Measurements from ENCODE around the gene DAP.

DNA sequence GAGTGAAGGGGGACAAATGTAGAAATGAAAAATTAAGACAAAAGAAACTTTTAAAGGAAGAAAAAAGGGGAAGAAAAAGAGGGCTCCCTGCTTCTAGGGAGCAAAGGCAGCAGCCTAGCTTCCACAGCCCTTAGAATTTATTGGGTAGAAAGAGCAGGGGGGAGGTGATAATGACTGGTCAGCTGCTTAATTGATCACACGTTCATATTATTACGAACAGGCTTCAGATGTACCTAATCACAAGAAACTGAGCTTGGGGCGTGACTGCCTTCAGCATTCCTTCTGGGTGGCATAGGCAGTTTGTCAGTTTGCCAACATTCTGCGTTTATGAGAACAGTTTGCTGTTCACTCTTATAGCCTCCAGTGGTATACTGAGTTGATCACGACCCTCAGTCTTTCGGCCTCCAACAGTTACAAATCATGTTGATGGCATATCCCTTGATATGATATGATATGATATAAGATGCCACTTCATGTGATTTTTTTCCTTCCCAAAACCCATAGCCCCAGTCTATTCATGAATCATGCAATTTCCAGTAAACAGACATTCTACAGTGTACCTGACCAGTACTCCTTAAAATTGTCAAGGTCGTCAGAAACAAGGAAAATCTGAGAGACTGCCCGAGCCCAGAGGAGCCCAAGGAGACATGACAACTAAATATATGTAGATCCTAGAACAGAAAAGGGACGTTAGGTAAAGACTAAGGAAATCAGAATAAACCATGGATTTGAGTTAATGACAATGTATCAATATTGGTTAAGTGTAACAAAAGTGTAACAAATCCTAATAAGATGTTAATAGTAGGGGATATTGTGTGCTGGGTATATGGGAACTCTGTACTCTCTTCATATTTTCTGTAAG lies 13.3 kb downstream of the MARCHF6 start:
- PRO-cap = no peak
- RAMPAGE, long total RNA = no peak

DNA sequence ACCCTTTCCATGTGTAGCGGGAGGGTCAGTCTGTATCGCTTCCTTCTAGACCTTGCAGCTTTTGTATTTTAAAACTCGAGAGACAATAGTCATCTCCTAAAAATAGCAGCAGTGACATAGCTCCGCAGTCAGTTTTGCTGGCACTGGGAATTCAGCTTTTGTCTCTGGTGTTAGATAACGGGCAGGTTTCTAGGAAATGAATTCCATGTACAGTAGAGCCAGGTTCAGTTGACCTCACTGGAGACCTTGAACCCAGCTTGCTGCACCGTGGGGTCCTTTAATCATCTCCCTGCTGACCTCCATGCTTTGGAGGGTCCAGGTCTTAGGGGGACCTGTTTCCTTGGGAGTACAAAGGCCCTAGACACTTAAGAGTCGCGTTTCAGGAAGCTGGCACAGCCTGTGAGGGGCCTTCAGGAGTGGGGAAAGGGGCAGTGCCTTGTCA lies 13.8 kb downstream of the ANKRD33B start:
- PRO-cap = no peak
- RAMPAGE, long total RNA = no peak

DNA sequence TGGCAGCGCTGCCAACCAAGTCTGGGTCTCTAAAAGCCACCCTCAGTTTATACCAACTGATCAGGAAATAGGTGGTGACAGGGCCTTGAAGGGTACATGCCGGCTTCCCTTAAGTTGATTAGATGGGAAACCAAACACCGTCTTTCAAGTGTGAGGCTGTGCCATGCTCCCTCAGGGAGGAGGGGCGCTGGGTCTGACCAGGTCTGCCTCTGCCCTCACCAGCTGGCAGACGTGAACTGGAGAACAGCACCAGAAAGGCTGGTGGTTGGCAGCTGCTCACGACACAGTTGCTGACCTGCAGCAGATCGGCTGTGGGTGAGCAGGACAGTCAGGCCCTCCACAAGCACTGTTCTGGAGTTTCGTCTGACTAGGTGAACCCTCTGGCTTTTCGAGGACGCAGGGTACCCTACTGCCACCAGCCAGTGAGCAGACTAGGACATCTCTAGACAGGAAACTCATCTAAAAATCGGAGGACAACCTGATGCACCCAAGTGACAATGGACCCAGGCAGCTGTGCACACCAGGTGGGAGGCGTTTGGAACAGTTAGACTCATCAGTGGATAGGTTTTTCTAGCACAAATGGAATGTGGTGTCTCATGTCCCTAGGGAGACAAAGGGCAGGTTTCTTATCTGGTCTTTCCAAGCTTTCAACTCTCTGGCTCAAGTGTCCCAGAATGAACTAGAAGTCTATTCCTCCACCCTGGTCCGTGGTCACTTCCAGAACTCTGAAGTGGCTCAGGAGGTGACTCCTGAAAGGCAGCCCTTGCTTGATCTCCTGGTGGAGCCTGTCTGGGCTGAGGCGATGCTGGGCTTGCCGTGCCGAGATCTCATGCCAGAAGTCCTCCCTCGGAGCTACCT lies 81.2 kb downstream of the DAP start:
- PRO-cap = no peak
- RAMPAGE, long total RNA = no peak

- PRO-cap = no peak
- RAMPAGE, long total RNA = no peak
Observed at GRCh38 chr5:10702203-10702596, 58.8 kb downstream of the DAP start.

DNA sequence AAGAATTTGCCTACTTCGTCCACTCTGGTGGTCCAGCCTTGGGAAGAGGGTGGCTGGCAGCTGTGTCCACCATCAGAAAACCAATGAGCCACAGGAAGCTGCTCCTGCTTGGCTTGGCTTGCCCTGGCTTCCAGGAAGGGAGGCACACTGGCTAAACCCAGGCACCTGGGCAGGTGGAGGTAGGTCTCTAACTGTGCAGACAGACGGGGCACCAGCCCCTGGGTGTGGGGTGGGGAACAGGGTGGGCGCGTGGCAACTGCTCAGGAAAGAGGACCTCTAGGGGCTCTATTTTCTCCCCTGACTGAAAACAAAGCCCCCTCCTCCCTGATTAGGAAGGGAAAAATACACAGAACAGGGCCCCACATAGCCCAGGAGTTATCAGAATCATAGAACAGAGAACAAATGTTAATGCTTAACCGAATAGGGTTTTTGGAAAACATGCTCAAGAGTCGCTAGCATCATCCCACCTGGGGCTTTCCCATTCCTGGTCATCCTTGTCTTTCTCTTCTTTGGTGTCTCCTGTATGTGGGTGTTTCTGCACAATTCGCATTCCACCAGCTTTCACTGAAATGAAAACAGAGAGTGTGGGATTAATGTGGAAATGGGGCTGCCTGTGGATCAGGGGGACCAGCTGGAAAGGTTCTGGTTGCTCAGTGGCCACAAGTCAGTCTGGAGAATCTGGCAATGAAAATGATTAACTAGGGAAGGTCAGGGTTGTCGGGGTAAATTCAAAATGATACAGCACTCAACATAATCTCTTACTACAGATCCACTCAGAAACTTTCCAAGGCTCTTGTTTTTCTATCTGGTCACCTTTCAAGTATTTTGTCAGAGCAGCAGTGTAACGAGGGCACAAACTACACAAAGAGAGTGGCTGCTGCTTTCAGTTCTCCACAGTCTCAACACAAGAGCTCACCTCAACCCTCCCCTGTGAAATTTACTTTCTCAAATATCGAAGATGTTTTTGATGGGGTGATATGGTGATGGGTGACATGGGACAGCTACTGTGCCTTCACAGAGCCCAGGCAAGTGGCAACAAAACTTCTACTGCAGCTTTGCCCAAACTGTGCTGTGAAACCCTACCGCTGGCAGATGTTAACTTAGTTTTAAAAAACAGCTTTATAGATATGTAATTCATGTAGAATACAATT lies 13.0 kb downstream of the DAP start:
- PRO-cap = no peak
- RAMPAGE, long total RNA = no peak

- PRO-cap = bidirectional peak, plus-strand start at chr5:10760839, minus-strand start at chr5:10760777; bidirectional peak, plus-strand start at chr5:10761009, minus-strand start at chr5:10761042; bidirectional peak, plus-strand start at chr5:10761519, minus-strand start at chr5:10761342
- RAMPAGE, long total RNA = no peak
Observed at GRCh38 chr5:10760547-10761638, at the start of gene DAP. TSS of gene DAP (minus strand) at chr5:10761234.

DNA sequence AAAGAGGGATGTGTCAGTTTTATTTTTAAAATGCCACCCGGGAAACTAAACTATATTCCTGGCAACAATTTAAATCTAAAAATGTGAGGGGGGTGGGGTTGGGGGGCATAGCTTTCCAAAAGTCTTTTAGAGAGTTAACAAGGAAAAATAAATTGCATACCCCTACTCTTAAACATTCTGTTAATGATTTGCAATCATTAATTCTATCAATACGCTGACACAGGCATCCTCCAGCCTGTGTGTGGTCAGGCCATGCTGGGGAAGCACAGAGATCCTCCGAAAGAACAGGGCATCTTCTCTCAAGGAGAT lies 302.6 kb upstream of the DAP start:
- PRO-cap = no peak
- RAMPAGE, long total RNA = no peak

DNA sequence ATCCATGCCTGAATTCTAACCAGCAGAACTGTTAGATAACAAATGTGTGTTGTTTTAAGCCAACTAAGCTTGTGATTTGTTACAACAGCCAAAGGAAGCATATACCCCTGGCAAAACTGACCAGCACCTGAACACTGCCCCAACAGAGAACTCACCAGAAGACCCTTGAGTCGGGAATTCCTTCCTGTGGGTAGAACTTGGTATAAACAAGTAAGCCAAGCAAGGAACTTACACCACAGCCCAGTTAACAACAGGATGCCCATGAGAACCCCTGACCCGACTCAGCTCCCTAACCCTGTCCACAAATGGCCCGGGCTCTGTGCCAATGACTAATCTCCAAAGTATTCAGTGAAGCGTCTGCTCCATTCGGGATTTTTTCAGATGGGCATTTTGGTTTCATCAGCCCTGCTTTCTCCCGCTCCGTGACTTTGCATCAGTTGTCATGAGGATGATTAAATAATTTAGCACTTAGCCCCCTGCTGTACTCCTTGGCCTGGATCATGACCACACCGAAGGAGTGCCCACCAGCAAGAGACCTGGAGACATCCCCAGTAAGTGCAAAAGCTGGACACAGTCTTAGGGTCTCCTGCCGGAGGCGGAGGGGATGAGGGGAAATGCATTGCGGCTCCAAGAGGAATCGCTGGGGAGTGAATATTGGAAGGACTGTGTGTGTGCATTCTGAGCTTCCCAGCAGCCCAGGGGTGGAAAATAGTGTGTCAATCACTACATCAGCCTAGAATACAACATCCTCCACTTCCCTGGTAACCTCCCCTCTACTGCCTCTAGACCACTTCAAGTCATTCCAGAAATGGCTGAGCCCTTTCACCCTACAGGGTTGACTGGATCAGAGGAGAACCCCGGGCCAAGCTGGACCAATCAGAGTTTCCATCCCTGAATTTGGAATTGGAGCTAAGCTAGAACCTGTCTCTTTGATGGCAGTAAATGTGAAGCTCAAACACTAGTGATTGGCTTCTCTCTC lies 41.4 kb upstream of the DNAH5 start:
- PRO-cap = no peak
- RAMPAGE, long total RNA = no peak

DNA sequence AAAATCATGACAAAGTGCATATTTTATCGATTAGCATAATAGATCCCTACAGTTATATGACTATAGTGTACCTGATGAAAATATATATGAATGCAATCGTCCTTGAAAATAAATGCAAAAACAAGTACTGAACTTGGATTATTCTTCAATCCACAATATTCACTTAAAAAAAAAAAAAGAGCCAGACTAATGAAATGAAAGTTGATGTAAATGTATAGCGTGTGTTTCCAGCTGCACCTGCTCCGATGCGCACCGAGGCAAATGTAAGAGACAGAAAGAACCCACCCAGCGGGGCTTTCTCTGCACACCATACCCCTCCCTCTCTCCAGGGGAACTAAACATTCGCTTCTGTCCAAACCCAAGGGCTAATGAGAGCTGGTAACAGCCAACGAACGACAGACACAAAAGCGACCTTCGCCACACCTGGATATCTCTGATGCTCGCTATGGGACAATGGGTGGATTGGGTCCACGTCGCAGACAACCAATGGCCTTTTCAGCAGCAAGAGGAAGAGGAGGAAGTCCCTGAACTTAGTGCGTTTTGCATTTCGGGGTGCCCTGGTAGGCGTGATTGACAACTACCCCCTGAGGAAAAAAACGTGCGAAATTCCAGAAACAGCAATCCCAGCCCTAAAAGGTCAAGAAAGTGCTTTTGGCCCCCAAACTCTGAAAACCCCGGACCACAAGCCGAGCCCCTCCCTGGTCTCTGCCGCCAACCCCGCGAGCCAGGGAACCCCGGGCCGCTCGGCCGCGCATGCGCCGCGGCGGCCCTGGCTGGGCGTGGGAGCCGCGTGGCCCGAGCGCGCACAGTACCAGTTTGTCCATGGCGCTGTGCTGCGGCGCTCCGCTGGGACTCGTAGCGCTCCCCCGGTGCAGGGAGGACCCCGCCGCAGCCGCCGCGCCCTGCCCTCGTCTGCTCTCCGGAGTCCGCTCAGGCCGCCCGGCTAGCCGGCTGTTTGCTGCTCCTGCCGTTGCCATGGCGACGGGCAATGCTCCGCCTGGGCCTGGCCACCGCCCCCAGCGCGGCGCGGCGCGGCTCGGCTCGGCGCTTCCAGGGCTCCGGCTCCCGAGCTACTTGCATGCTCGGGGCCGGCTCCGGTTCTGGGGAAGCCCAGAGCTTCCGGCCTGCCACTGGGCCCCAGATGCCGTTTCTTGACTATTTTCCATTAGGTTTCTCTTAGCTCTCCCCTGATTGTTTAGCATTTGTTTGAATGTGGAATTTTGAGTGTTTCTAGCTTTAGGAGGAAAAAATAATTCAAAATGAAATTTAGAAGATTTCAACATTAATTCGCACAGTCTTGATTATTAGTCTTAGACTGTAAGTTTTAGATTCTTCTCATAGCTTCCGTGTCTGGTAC lies 66.8 kb upstream of the DNAH5 start:
- PRO-cap = bidirectional peak, plus-strand start at position 368 of the sequence, minus-strand start at position 262 of the sequence; bidirectional peak, plus-strand start at position 808 of the sequence, minus-strand start at position 914 of the sequence
- RAMPAGE, long total RNA = no peak

GRCh38 chr5:14146484-14147190 lies 3.5 kb downstream of the TRIO start:
- PRO-cap = no peak
- RAMPAGE, long total RNA = no peak

- PRO-cap = no peak
- RAMPAGE, long total RNA = no peak
Observed at GRCh38 chr5:14221289-14221785, 78.2 kb downstream of the TRIO start.

- PRO-cap = bidirectional peak, plus-strand start at chr5:14259075, minus-strand start at chr5:14259085
- RAMPAGE, long total RNA = no peak
Observed at GRCh38 chr5:14258559-14259309, 115.6 kb downstream of the TRIO start.

DNA sequence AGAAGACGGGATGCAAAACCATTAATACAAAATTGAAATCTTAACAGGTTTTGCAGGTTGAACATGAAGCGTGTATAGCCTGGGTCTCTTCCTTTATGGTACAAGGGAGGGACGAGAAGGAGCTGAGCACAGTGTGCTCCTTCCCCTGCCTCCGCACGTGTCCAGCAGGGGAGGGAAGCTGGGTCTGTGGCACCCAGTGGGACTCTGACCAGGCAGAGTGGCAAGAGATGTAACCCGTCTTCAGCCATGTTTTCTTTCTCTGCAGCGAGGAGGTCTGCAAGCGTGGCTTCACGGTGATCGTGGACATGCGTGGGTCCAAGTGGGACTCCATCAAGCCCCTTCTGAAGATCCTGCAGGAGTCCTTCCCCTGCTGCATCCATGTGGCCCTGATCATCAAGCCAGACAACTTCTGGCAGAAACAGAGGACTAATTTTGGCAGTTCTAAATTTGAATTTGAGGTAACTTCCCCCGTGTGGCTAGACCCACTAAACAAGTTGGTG lies 143.5 kb downstream of the TRIO start:
- PRO-cap = no peak
- RAMPAGE, long total RNA = no peak

- PRO-cap = no peak
- RAMPAGE, long total RNA = no peak
Observed at GRCh38 chr5:14296903-14297265, 153.7 kb downstream of the TRIO start.

- PRO-cap = no peak
- RAMPAGE, long total RNA = no peak
Observed at GRCh38 chr5:14316257-14316909, 173.2 kb downstream of the TRIO start.

- PRO-cap = no peak
- RAMPAGE, long total RNA = no peak
Observed at GRCh38 chr5:14452457-14453250, 128.9 kb upstream of the OTULINL start.

- PRO-cap = no peak
- RAMPAGE, long total RNA = no peak
Observed at GRCh38 chr5:14580739-14581349, 748 bp upstream of the OTULINL start.

DNA sequence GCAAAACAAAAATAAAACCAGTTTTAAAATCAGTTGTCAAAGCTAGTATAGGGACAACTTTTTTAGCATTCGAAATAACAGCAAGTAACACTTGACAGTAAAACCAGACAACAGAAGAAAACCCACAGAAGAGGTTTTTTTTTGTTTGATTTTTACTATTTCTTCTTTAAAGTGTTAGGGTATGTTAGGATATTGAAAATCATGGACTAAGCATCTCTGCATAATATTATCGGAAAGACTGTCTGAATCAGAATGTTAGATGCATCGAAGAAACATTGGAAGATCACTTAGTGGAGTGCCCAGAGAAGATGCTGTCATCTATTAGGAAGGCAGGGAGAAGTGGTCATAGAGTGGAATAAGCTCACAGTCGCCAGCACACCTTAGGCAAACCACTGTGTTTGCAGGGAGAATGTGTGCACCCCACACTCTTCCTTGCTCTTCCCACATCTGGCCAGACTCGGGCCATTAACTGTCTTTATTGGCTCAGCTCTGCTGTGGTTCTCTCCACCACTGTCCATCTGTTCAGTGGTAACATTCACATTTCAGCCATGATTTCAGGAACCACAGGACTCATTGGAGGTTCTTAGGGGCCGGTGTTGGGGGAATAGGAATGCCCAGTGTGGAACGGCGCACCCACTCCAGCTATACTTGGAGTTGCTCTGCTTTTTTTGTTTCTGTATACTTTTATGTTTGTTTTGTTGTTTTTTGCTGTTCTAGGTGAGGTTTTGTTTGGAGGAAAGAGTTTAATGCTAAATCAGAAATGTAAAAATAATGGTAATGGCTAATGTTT lies 2.4 kb downstream of the OTULINL start:
- PRO-cap = no peak
- RAMPAGE, long total RNA = no peak

GRCh38 chr5:14668235-14668857 lies 3.8 kb downstream of the OTULIN start:
- PRO-cap = no peak
- RAMPAGE, long total RNA = no peak

GRCh38 chr5:14677943-14679241 lies 13.9 kb downstream of the OTULIN start:
- PRO-cap = no peak
- RAMPAGE, long total RNA = no peak